Osteoblast (primary cell): ENCODE measurements around a stretch of chr6.

DNA sequence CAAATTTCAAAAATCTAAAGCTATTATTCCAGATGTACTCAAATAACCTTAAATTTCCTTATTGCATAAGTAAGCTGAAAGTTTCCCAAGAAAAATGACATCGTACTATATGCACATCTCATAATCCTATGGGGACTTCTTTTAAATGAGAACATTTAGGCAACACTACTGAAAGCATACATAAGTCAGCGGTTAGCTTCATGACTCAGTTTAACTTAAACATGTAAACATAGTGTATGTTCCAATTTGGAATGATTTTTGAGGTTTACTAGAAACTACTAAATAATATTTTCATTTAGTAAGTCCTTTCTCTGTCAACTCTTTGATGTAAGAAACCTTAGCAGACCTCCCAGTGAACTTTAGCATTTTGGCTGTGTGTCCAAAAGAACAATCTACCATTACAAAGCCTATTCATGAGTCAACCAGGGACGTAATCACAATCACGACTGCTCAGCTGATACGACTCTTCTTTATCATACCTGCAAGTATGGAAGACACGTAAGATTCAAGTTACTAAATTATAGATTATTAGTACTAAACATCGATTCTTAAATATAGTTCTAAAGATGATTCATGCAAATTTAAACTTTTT is 19.3 kb downstream of the HIVEP2 start:
- CAGE, long polyA plus RNA, result no peak
- RRBS, result no CpG with 5 or more reads among the region's 7 CpGs

DNA sequence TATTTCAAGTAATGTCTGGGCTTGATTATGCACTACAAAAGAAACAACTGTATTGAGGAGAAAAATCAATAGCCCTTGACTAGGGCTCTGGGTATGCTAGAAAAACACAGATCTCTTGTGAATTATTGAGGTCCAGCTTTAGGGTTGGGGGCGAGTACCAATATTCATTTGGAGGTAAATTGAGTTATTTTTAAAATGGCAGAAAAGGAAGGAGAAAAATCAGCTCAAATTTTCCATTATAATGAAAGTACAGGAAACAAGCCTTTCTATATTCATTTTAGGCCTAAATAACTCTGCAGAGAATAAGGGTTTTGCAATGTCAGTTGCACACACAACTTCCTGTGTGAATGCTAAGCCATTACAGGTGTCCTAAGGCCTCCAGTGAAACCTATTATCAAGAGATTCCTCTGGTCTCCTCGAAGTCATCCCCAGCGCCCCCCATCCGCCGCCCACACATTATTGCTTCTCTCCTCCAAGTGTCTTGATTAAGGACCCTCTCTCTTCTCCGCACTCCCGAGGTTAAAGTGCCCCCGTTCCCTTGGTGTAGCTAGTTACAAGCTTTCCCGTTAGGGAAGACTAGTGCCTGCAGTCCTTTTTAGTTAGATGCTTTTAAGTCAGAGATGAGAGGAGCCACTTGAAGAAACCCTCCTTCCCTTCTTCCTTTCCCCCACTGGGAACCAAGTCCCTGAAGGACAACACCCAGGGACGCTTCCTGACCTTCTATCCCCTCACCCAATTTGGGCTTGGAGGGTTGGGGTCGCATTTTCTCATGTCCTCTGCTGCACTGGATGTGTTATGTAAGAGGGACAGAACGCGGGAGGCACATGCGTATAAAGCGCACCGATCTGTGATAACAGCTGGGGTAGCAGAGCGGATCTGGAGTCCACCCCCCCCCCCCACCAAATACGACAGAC is 1.2 kb downstream of the HIVEP2 start:
- CAGE, long polyA plus RNA, result no peak
- RRBS, result no CpG with 5 or more reads among the region's 18 CpGs

DNA sequence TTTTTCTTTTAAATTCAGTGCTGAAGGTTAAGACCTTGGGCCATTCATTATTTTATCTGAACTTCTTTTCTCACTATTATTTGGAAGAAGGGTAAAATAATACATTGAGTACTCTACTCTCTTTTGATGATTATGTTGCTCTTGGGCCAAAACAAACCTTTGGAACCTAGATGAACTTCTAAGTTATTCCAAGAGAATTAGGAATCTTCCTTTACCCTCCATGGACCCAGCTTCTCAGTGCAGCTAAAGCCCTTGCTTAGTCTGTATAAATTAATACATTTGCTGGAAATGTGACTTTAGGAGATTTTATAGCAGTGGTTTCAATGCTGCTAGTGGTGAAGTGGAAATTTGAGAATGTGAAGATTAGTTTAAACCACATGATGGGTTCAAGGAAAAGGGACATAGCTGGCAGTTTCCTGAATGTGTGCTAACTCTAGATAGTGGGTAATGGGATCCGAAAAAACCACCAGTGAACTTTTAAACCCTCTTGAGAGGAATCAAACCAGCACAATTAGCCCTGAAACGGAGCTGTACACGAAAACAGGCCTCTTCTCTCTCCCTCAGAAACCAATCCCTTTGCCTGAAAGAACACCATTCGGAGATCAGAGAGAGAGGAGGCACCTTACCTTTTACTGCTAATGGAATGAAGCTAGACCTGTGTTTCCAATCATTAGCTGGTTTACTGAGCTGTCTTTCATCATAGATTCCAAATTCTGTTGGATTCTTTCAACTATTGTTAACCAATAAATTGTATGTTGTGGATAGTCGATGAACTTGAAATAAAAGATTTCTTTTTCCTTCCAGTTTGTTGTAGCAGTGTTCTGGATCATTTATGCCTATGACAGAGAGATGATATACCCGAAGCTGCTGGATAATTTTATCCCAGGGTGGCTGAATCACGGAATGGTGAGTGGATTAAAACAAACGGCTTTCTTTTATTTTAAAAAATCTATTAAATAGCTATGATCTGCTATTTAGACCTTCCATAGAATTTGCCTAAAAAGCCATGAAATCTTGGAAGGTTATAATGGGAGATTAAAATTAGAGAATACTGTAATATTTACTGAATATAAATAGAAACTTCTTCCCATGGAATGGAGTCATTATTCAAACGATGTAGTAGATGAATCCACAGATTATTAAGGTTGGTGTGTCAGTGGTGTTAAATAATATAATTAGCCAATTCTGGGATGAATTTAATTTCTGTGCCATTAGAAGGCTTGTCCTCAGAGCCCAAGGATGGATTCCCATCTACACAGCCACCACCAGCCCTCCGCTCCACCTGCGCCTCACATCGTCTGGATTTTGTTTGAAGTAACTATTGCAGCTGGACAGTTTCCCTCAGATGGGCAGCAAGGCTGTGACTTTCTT is 104.1 kb downstream of the AIG1 start:
- CAGE, long polyA plus RNA, result no peak
- RRBS, result no CpG with 5 or more reads among the region's 12 CpGs

DNA sequence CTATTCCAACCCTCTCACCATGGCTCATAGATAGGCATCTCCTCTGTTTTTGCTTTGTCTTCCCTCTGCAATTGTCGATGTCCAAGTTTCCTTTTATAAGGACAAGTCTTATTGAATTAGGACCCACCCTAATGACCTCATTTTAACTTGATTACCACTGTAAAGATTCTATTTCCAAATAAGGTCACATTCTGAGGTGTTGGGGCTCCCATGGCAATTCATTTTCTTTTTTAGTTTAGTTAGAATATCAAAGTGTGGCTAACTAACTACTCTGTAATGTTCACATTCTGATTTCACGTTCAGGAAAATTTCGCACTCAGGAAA is 5.9 kb downstream of the PEX3 start:
- CAGE, long polyA plus RNA, result no peak
- RRBS, result no CpG with 5 or more reads among the region's 3 CpGs

- CAGE, long polyA plus RNA, result no peak
- RRBS, result 92% methylated on average over 3 of the region's 11 CpGs
Measured at GRCh38 chr6:143538139-143538493, 26.6 kb upstream of the FUCA2 start.

GRCh38 chr6:143543288-143543723 is 31.8 kb upstream of the FUCA2 start:
- CAGE, long polyA plus RNA, result no peak
- RRBS, result no CpG with 5 or more reads among the region's 2 CpGs

DNA sequence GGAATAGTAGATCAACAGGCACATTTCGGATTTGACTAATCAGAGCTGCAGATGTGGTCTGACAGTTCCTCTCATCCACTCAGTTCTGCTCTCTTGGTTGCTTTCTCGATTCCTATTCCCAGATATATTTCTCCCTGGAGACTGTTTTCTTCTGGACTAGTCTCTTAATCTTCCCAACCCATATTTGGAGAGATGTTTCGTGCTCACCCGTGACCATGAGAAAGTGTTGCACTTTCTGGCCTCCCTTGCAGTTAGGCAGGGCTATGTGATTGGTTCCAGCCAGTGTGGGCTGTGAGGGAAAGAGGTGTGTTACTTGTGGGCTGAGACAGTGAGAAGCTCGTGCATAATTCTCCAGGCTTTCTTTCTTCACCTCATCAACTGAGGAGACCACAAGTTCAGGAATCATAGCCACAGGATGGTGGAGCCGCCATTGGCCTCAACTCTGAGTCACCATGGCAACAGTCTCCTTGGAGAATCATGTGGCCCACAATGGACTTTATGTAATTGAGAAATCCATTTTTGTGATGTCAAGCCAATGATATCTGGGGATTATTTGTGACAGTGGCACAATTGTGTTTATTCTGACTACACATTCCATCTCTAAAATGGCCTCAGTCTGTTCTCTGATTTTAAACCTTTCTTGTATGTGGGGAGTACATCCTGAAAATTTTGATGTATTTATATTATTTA is 57.5 kb upstream of the FUCA2 start:
- CAGE, long polyA plus RNA, result no peak
- RRBS, result no CpG with 5 or more reads among the region's 6 CpGs

- CAGE, long polyA plus RNA, result no peak
- RRBS, result no CpG with 5 or more reads among the region's 5 CpGs
Measured at GRCh38 chr6:143692095-143692580, 14.4 kb downstream of the PHACTR2 start.

DNA sequence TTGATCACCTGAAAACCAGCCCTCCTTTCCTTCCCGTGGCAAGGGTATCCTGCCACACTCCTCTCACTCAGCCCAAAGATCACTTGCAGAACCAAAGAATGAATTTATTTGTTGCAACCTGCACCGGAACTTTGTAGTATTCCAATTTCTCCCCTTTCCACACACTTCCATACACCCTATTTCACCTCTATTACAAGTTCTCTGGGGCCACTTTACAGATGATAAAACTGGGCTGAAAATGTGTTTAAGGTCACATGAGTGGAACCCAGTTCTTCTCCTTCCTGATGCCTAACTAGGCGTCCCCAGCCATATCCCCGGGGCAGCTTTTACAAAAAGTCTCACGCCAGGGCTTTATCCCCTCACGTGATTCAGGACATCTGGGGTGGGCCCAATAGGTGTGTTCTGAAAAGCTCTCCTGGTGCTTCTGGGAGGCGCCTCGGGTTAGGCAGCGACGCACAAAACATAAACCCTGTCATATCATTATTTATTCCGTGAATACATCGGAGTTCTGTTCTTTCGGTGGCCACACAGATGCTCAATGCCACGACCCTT is 32.2 kb downstream of the SF3B5 start:
- CAGE, long polyA plus RNA, result no peak
- RRBS, result no CpG with 5 or more reads among the region's 14 CpGs

DNA sequence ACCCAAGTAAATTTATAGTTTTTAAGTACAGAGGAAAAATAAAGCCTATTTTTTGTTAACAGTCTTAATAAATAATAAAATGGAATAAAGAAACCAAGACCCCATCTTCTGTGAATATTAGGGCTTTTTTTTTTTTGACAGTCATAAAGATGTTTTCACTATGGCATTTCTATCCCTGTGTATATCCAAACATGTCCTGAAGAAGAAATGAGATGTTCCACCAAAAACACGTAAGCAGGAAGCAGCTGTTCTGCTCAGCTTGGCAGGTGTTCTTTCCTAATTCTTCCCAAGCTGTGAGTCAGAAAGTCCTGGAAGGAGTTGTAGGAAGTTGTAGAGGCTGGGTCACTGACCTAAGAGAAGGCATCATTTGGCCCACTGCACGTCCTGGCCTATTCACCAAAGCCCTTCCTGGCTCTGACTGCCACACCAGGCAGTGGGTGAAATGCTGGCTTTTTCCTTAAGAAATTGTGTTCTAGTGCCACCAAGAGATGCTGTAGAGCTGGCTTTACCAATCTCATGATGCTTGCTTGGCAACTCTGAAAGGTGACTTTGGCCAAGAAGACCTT is 40.2 kb downstream of the STX11 start:
- CAGE, long polyA plus RNA, result no peak
- RRBS, result no CpG with 5 or more reads among the region's 2 CpGs

DNA sequence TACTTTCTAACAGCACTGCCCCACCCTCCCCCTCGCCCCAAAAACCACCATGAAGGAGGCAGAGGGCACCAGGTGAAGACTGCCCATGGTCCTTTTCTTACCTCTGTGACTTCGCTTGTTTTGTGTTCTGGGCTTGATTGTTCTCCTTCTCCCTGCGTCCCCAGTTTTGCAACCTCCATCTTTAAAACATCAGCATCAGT is 16.6 kb downstream of the UTRN start:
- CAGE, long polyA plus RNA, result no peak
- RRBS, result no CpG with 5 or more reads among the region's 3 CpGs

GRCh38 chr6:144304103-144304723 is 19.1 kb downstream of the UTRN start:
- CAGE, long polyA plus RNA, result no peak
- RRBS, result no CpG with 5 or more reads among the region's 4 CpGs

- CAGE, long polyA plus RNA, result no peak
- RRBS, result no CpG with 5 or more reads among the region's 12 CpGs
Measured at GRCh38 chr6:144331384-144332085, 46.4 kb downstream of the UTRN start.

DNA sequence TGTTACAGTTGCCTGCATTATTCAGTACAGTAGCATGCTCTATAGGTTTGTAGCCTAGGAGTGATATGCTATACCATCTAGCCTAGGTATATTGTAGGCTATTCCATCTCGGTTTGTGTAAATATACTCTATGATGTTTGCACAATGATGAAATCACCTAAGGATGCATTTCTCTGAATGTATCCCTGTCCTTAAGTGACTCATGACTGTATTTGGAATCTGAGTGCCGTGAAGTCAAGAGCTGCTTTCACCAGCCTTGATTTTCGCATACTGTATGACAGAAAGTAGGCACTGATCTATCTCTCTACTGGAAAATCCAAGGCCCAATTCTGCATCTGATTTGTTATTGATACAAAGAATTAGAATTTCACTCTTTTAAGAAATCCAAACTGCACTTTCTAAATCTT is 129.9 kb downstream of the UTRN start:
- CAGE, long polyA plus RNA, result no peak
- RRBS, result no CpG with 5 or more reads among the region's 3 CpGs

- CAGE, long polyA plus RNA, result no peak
- RRBS, result no CpG with 5 or more reads among the region's 2 CpGs
Measured at GRCh38 chr6:144450197-144450452, 165.0 kb downstream of the UTRN start.

GRCh38 chr6:144474373-144475011 is 189.4 kb downstream of the UTRN start:
- CAGE, long polyA plus RNA, result no peak
- RRBS, result no CpG with 5 or more reads among the region's 3 CpGs

DNA sequence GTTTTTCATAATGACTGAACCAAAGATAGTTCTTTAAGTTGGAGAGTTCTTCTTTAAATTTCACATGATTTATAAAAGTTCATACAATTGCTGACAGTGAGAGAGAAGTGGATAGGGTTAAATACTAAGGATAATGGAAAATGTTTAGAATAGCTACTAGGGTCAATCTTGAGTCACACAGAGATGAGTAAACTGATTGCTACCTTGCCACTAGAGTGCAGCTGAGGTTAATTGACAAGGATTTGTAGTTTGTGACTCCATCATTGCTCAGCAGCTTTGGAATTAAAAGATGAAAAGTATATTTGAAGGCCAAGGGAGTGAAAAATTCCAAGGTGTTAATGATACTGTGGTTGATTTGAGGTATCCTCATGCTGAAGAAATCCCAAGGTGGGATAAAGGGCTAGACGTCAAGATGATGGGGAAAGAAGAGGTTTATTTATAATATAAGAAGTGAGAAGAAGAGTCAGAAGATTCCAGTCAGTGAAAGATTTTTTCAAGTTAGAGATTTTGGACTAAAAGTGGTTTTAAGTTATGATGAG is 524.0 kb downstream of the UTRN start:
- CAGE, long polyA plus RNA, result no peak
- RRBS, result no CpG with 5 or more reads among the region's 1 CpG

GRCh38 chr6:146290157-146290635 is 253.4 kb upstream of the RAB32 start:
- CAGE, long polyA plus RNA, result no peak
- RRBS, result no CpG with 5 or more reads among the region's 5 CpGs

- CAGE, long polyA plus RNA, result no peak
- RRBS, result no CpG with 5 or more reads among the region's 4 CpGs
Measured at GRCh38 chr6:146887300-146887640, 288.5 kb downstream of the ADGB start.

GRCh38 chr6:147222008-147222952 is 18.1 kb downstream of the STXBP5 start:
- CAGE, long polyA plus RNA, result no peak
- RRBS, result no CpG with 5 or more reads among the region's 7 CpGs